ReNcell CX (cell line): ENCODE measurements around a stretch of chr2.

- PRO-cap, result no peak
Observed at GRCh38 chr2:140221432-140221892, 1441.3 kb upstream of the NXPH2 start.

DNA sequence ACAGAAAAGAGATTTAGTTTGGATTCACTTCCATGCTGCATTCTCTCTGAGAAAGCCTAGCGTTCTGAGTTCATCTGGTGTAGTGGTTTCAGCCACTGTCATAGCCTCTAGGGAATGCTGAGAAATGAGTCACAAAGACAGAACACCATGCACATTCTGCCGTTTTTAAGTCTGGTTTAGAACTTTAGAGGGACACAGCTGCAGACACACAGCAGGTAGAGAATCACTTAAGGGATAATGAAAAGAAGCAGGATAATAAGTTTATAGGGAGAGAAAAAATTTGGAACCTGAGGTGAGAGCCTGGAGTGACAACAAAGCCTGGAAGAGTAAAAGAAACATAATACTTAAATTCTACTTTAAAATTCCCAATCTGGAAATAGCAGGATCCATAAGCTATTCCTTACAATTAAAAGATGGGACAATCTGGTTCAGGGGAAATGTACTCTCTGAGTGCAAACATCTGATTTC lies 93.6 kb downstream of the LRP1B start:
- PRO-cap, result no peak

GRCh38 chr2:142750721-142751428 lies 126.6 kb upstream of the KYNU start:
- PRO-cap, result no peak

GRCh38 chr2:142873232-142873739 lies 4.2 kb upstream of the KYNU start:
- PRO-cap, result no peak

GRCh38 chr2:143032735-143033182 lies 96.5 kb upstream of the ARHGAP15 start:
- PRO-cap, result no peak

- PRO-cap, result no peak
Observed at GRCh38 chr2:143247044-143247453, 117.8 kb downstream of the ARHGAP15 start.

DNA sequence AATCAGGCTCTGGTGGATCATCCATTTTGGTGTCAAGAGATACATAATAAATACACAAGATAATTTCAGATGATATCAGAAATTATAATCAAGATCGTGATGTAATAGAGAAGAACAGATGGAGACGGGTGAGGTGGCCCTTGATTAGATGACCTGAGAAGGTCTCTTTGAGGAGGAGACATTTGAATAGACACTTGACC lies 440.0 kb downstream of the ARHGAP15 start:
- PRO-cap, result no peak

DNA sequence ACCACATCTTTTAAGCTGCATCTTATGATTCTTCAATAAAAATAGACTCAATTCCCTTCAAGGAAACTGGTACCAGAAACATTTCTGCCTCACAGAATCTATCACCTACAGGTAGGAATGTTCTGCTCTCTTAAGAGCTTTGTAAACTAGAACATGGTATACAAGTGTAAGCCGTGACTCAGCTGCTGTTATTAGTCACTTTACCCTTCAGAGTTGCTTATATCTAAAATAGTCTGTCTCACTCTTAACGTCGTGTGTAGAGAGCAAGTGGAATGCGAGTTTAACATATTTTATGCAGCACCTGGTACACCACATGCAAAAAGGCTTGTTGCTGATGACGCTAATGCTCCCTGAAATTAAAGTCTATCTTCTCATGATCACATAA lies 232.6 kb downstream of the GTDC1 start:
- PRO-cap, result no peak

DNA sequence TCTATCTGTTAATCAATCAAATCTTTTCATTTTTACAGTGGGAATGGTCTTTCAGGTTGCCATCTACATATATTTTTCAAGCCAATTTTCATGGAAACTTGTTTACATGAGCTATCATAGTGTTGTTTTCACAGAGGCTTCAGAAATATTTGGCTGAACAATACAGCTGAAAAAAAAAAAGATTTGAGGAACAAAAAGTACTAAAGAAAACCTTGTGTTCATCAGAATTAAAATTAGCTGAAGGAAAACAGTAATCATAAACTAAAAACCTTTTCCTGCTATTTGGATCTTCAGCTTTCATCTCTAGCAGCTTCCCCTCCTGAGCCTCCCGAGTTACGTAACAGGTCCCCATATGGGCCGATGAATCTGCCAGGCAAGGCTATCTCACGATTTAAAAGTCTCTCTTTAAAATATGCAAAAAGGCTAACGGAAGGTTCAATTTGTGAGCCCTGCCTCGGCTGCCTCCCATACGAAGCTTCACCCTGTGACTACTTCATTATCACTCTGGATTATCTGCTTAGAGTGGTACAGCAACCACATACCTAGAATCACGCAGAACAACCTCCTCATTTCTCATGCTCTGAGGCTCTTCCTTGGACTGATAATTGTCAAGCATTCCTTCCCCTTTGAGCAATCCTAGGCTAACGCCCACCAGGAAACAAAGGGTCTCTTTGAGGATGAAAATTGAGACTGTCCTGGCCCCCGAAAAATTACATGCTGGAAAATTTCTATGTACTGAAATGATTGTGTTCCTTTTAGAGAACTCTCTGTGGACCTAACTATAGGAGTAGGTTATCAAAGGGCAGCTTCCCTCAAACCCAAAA lies 40.1 kb upstream of the GTDC1 start:
- PRO-cap, result no peak

- PRO-cap, result no peak
Observed at GRCh38 chr2:144399142-144399352, 66.7 kb upstream of the GTDC1 start.

GRCh38 chr2:144415328-144416252 lies 83.3 kb upstream of the GTDC1 start:
- PRO-cap, result no peak

DNA sequence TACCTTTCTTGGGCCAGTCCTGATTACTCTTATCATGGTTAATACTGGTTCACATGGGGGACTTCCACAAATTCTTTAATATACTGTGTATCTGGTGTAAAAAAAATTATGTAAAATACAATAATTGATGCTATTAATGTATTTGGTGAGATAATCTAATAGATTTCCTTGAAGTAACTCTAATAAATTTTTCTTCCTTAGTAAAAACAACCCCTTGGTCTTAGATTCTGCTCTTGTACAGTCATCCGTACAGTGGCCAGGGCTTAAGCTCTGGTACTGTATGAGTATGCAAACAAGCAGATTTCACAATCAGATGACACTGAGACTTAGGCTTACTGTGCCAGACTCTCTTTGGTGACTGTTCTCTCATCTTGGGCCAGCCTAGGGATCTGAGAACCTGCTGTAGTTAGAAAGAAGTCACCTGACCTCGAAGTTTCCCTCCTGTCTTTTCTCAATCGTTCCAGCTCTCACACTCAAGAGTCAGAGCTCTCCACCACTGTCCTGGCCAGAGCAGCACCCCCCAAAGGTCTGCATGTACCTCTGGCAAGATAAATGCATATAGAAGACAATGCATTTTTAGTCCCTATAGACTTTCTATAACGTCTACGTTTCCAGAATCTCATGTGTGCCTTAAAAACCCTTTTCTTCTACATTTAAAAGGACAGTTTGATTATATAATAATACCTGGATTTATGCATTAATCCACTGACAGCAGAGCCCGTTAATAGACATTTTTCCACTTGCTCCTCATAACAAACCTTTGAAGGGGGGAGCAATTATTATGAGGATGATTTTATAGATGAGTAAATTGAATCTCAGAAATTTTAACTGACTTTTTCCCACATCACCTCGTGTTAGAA lies 63.2 kb downstream of the ZEB2 start:
- PRO-cap, result no peak

- PRO-cap, result no peak
Observed at GRCh38 chr2:144465720-144466302, 54.1 kb downstream of the ZEB2 start.

GRCh38 chr2:144466303-144467241 lies 53.3 kb downstream of the ZEB2 start:
- PRO-cap, result no peak

- PRO-cap, result no peak
Observed at GRCh38 chr2:144507275-144508109, 12.4 kb downstream of the ZEB2 start.

- PRO-cap, result no peak
Observed at GRCh38 chr2:144518100-144518664, 1.7 kb downstream of the ZEB2 start.

- PRO-cap, result no peak
Observed at GRCh38 chr2:144518974-144519790, 737 bp downstream of the ZEB2 start.

DNA sequence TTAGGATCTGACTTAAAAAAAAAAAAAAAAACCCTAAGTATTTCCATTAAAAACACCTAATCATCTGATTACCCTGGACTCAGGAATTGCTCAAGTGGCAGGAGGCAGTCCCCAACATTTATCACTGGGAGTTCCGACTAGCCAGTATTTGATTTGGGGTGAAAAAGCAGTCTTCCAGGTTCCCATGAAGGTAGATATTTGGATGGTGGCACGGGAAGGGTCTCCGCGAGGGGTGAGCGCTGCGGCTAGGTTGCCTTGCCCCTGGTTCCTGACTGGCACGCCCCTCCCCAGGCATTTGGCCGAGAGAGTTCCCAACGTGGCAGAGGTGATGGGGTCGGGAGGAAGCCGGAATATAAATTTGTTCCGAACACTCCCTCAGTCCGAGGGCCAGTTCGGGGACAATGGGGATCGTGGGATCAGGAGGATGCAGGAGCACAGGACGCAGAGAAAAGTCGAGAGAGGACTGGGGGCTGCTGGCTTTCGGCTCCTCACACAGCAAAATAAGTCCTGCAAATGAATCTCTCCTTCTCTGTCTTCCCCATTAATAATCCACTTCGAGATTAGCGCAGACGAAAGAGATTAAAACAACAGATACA lies 2.8 kb upstream of the ZEB2 start:
- PRO-cap, result no peak

GRCh38 chr2:144642944-144643170 lies 122.9 kb upstream of the ZEB2 start:
- PRO-cap, result no peak

GRCh38 chr2:145065683-145066671 lies 546.1 kb upstream of the ZEB2 start:
- PRO-cap, result no peak